Endothelial cell of umbilical vein (primary cell): ENCODE measurements around a stretch of chr14.

GRCh38 chr14:88026792-88027234 lies 21.9 kb downstream of the GPR65 start:
- PRO-cap, result no peak
CAGE:
- cytosol, long polyA minus RNA, result no peak
- cytosol, long polyA plus RNA, result no peak
- long polyA plus RNA, result no peak
- nucleus, long polyA minus RNA, result no peak
- nucleus, long polyA plus RNA, result no peak

DNA sequence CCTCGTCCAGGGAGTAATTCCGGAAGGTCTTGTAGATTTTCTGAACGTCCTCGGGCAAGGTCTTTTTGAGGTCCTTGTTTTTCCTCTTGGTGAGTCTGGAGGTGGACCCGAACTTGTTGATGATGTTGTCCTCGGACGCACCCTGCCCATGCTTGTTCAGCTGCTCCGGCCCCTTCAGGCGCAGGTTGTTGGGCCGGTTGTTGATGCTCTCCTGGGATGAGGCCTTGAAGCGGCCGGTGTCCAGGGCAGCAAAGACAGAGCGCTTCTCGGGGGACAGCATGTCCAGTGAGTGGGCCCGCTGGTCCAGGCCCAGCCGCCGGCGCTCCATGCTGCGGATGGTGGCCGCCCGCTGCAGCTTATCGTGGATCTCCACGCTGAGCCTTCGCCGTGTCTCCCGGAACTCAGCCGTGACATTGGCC lies 137.4 kb downstream of the KCNK10 start:
- PRO-cap, result no peak
CAGE:
- cytosol, long polyA minus RNA, result no peak
- cytosol, long polyA plus RNA, result no peak
- long polyA plus RNA, result no peak
- nucleus, long polyA minus RNA, result no peak
- nucleus, long polyA plus RNA, result no peak

DNA sequence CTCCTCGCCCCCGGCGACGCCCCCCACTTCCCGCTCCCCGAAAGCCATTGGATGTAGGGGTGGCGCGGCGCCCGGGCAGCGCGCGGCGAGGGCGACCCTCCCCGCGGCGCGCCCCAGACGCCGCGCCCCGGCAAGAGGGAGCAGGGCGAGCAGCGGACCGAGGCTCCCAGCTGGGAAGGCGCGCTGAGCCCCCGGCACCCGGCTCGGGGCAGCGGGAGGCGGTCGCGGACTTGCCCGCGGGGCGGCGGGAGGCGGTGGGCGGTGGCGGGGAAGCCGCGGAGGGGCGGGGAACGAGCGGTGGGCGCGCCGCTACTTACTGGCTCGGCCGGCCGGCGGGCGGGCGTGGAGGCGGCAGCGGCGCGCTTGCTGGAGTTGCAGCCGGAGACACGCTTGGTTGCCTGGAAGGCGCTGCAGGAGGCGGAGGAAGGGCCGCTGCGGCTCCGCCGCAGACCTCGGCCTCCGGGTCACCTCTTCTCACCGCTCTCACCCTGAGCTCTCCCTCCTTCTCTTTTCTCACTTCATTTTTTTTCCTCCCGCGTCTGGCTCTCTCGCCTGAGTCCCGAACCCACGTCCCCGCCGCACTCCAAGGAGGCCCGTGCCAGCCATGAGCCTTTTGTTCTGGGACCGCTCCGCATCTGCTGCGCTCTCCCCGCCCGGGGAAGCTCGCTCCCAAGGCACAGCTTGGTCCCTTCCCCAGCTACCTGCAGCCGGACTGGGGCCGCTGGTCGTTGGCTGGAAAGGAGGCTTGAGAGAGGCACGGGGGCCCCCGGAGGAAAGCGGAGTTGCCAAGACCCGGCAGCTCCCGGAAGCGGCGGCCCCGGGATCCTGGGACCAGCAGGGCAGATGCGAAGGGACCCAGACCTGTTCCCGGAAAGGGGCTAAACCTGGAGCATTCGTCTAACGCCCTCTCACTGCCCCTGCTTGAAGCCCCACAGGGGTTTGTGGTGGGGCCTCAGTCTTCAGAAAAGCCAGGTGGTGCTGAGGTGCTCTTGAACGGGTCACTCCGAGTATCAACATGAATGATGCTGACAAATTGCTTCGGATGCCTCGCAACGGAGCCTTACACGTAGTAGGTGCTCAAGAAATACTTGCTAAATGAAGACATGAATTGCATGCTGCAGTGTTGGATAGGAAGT lies 629 bp upstream of the KCNK10 start:
- PRO-cap, result no peak
CAGE:
- cytosol, long polyA minus RNA, result no peak
- cytosol, long polyA plus RNA, result no peak
- long polyA plus RNA, result no peak
- nucleus, long polyA minus RNA, result no peak
- nucleus, long polyA plus RNA, result no peak

DNA sequence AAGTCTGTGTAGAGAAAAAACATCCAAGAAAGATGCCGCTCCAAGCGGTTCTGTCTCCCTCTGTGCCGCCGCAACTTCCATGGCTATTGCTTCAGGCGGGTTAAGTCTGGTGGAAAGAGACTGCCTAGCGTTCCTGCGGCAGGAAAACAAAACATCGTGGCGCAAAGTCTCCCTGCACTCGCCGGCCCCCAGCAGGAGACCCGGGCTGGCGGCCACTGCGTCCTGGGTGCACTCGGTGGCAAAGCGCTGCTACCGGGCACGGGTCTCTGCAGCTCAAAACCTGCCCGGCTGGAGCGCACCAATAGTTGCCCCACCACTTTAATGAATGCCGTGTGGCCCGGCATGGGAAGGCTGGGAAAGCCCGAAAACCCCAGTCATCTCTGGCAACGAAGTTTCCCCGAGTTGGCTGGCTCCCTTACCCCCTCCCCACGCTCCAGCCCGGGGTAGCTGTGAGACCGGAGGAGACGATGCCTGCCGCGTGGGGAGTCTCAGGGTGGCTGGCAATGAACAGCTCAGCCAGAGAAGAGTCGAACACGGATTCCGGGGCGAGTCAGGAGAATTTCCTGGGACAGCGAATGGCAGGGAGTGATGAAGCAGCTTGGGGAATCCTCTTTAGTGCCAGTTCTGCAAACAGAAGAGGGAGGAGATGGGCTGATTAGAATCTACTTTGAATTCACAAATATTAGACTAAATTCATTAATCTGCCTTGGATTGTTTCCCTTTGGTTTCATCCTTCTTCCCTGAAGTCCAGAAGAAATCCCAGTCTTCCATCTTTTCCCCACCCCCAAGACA lies 3.6 kb upstream of the KCNK10 start:
- PRO-cap, result no peak
CAGE:
- cytosol, long polyA minus RNA, result no peak
- cytosol, long polyA plus RNA, result no peak
- long polyA plus RNA, result no peak
- nucleus, long polyA minus RNA, result no peak
- nucleus, long polyA plus RNA, result no peak

DNA sequence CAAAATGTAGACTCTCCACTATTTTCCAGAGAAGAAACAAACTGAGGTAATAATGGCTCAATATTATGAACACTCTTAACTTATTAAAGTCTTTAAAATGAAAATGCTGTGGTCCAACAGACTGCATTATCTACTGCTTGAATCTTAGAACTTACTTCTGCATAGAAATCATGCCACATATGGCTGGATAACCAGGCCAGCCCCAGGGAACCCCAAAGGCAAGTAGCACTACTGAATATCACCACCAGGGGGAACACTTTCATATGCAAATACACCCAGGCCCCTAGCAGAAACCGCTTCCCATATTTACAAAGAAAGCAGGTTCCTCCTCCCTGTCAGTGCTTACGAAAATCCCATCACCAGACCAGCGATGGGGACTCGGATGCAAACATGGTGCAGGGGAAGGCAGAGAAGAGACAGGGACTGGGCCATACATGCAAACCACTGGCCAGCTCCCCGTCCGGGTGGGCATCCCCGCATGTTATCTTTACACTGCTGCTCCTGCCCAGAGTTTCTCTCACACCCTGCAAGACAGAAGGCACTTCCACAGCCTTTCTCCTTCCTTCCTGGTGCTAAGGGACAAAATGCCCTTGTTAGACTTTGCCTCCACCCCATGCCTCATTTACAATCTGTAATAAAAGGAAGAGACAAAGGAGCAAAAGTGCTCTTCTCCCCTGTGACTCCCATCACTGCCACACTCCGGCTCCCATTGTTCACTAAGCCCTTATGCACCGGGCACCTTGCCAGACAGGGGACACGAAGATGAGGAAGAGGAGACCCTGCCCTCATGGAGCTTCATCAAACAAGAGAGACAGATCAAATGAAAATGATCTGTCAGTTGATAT lies 62.5 kb downstream of the PTPN21 start:
- PRO-cap, result no peak
CAGE:
- cytosol, long polyA minus RNA, result no peak
- cytosol, long polyA plus RNA, result no peak
- long polyA plus RNA, result no peak
- nucleus, long polyA minus RNA, result no peak
- nucleus, long polyA plus RNA, result no peak

DNA sequence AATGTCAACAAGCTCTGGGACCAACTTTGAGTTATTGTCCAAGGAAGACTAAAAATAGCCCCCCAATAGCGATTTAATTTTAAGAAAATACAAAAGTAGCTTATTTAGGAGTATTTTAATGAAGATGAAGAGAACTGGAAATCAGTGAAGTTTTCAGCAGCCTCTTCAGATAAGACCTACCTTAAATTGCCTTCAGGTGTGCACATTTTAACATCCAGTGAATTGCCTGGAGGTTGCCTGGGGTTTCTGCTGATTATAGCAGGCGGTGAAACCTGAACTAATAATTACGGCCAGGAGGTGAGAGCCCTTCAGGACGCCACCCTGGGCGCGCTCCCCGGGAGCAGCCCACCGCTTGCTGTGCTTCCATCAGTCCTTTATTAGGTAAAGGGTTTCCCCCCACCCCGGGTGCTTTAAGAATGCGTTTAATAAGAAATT lies 1.2 kb downstream of the EML5 start:
- PRO-cap, result no peak
CAGE:
- cytosol, long polyA minus RNA, result no peak
- cytosol, long polyA plus RNA, result no peak
- long polyA plus RNA, result no peak
- nucleus, long polyA minus RNA, result no peak
- nucleus, long polyA plus RNA, result no peak

- PRO-cap, result no peak
CAGE:
- cytosol, long polyA minus RNA, result no peak
- cytosol, long polyA plus RNA, result no peak
- long polyA plus RNA, result no peak
- nucleus, long polyA minus RNA, result no peak
- nucleus, long polyA plus RNA, result no peak
Measured at GRCh38 chr14:88833743-88834730, 9.6 kb downstream of the TTC8 start.

- PRO-cap, result no peak
CAGE:
- cytosol, long polyA minus RNA, result no peak
- cytosol, long polyA plus RNA, result no peak
- long polyA plus RNA, result no peak
- nucleus, long polyA minus RNA, result no peak
- nucleus, long polyA plus RNA, result no peak
Measured at GRCh38 chr14:88845510-88846387, 21.3 kb downstream of the TTC8 start.

GRCh38 chr14:89026813-89027824 lies 202.7 kb downstream of the TTC8 start:
- PRO-cap, result no peak
CAGE:
- cytosol, long polyA minus RNA, result no peak
- cytosol, long polyA plus RNA, result no peak
- long polyA plus RNA, result no peak
- nucleus, long polyA minus RNA, result no peak
- nucleus, long polyA plus RNA, result no peak

GRCh38 chr14:89041111-89041799 lies 216.8 kb downstream of the TTC8 start:
- PRO-cap, result unidirectional peak, minus-strand start at chr14:89041219
CAGE:
- cytosol, long polyA minus RNA, result no peak
- cytosol, long polyA plus RNA, result no peak
- long polyA plus RNA, result no peak
- nucleus, long polyA minus RNA, result no peak
- nucleus, long polyA plus RNA, result no peak

- PRO-cap, result no peak
CAGE:
- cytosol, long polyA minus RNA, result no peak
- cytosol, long polyA plus RNA, result no peak
- long polyA plus RNA, result no peak
- nucleus, long polyA minus RNA, result no peak
- nucleus, long polyA plus RNA, result no peak
Measured at GRCh38 chr14:89269418-89270001, 147.5 kb downstream of the FOXN3 start.

GRCh38 chr14:89352030-89352575 lies 64.9 kb downstream of the FOXN3 start:
- PRO-cap, result no peak
CAGE:
- cytosol, long polyA minus RNA, result no peak
- cytosol, long polyA plus RNA, result no peak
- long polyA plus RNA, result no peak
- nucleus, long polyA minus RNA, result no peak
- nucleus, long polyA plus RNA, result no peak

DNA sequence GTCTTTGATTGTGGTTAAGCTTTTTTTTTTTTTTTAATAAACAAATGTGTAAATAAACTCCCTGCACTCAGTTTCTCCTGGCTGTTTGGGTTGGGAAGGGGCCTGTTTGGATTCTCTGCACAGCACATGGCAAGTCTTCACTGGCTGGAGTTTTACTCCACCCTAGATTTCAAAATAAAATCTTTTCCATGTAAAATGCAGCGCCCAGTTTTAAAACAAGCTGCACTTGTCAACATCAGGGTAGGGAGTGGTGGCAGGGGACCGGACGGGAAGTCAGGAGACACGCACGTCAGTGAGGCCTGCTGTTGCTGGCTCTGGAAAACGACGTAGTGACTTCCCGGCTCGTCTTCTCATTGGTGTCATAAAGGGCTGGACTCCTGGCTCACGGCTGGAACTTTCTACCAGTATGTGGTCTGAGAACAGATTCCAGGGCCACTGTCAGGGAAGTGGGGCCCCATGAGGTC lies 64.1 kb upstream of the FOXN3 start:
- PRO-cap, result no peak
CAGE:
- cytosol, long polyA minus RNA, result no peak
- cytosol, long polyA plus RNA, result no peak
- long polyA plus RNA, result no peak
- nucleus, long polyA minus RNA, result no peak
- nucleus, long polyA plus RNA, result no peak

GRCh38 chr14:89493649-89494527 lies 76.9 kb upstream of the FOXN3 start:
- PRO-cap, result no peak
CAGE:
- cytosol, long polyA minus RNA, result no peak
- cytosol, long polyA plus RNA, result no peak
- long polyA plus RNA, result no peak
- nucleus, long polyA minus RNA, result no peak
- nucleus, long polyA plus RNA, result no peak

GRCh38 chr14:90404959-90405286 lies 8.1 kb downstream of the CALM1 start:
- PRO-cap, result no peak
CAGE:
- cytosol, long polyA minus RNA, result no peak
- cytosol, long polyA plus RNA, result no peak
- long polyA plus RNA, result no peak
- nucleus, long polyA minus RNA, result no peak
- nucleus, long polyA plus RNA, result no peak

DNA sequence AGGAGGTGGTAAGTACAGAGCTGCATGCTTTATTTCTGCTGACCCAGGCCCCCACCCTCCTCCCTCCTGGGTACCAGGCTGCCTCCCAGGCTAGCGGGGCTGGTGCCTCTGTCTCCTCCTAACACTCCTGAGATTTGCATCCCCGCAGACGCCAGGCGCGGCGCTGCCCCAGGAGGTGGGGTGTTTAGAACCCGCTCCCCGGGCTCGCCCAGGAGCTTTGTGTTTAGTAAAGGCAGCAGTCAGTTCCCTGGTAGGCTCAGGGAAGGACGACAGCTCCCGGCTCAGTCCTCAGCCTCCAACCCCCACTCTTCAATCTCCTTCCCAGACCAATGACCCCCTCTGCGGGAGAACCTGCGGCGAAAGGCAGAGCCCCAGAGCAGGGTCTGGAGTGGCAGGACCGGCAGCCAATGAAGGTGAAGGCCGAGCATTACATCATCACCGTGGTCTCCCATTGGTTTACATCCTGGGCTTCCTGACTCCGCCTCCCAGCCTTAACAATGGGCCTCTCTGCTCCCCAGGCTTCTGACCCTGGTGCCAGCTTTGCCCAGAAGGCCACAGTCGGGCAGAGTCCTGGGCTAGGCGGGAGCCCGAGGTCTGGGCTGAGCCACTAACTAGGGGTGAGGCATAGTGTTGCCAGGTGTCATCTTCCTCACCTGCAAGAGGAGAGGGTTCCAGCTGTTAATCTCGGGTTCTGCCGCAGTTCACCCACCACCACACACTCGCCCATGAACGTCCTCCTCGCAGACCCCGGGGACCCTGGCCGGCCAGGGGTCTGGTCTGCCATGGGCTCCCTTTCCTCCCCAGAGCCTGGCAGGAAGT lies 57.5 kb downstream of the CALM1 start:
- PRO-cap, result bidirectional peak, plus-strand start at position 555 of the sequence, minus-strand start at position 331 of the sequence
CAGE:
- cytosol, long polyA minus RNA, result no peak
- cytosol, long polyA plus RNA, result no peak
- long polyA plus RNA, result no peak
- nucleus, long polyA minus RNA, result no peak
- nucleus, long polyA plus RNA, result no peak

- PRO-cap, result no peak
CAGE:
- cytosol, long polyA minus RNA, result no peak
- cytosol, long polyA plus RNA, result no peak
- long polyA plus RNA, result no peak
- nucleus, long polyA minus RNA, result no peak
- nucleus, long polyA plus RNA, result no peak
Measured at GRCh38 chr14:90513141-90514104, 116.6 kb downstream of the CALM1 start.

DNA sequence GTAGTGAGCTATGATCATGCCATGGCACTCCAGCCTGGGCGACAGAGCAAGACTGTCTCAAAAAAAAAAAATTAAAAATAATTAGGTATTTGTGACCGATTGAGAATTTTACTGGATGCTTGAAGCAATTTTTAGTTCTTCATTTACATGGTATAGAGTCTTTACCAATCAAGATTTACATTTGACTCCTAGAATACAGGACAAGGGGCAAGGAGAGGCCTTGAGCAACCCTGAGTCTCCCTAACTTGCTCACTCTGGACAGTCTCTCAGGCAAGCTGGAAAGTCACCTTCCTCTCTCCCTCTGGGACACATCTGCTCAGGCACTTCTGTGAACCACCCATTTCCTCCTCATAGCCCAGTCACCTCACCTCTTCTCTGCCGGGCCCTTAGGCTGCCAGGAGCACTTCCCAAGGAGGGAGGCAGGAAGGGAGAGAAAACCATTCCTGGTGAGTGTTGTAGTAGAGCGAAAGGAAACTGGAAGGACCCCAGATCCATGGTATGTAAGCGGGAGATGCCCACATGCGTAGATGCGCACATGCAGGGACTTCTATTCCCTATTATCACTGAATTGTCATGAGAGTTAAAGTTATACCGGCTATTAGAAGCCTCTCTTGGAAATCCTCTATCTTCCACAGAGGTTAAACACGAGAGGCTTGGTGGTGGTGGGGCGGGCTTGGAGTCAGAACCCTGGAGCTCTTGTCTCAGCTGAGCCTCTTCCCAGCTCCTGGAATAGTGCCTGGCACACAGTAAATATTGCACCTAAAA lies 202.7 kb downstream of the TTC7B start:
- PRO-cap, result no peak
CAGE:
- cytosol, long polyA minus RNA, result no peak
- cytosol, long polyA plus RNA, result no peak
- long polyA plus RNA, result no peak
- nucleus, long polyA minus RNA, result no peak
- nucleus, long polyA plus RNA, result no peak

DNA sequence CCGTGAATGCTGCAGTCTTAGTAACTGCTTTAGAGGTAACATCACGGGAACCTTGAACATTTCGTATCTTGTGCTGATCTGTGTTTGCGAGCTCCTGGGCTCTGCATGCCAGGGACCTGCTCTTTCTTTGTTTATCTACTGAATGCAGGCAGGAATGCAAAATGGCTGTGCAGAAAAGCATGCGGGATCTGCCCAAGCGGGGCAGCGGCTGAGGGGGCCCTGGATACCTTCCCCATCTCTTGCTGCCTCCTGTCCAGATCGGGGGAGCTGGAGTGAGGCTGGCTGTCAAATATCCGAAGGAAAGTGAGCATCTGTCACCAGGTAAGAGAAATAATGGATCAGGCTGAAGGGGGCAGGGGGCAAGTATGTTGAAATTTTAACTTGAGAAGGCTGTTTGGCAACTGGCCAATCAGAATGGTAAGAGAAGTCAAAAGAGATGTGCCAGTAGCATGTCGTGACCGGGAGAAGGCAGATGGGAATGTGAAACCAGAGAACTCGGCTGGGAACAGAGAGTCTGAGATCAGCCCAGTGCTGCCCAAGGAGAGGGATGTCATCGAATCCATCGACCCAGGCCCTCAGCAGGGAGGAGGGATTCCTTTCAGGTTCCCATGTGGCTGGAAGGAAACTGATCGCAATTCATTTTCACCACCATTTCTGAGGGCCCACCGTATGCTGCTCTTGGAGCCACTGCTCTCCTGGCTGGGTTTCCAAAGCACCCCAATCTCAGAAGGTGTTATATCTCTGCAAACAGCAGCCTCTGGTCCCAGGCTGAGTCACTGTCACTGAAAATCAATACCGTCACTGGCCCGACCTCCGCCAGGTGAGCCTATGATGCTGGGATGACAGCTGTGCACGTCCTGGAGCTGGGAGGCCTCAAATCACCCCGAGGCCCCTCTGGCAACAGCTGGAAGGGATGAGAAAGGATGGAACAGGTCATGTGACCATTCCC lies 191.2 kb downstream of the TTC7B start:
- PRO-cap, result no peak
CAGE:
- cytosol, long polyA minus RNA, result no peak
- cytosol, long polyA plus RNA, result no peak
- long polyA plus RNA, result no peak
- nucleus, long polyA minus RNA, result no peak
- nucleus, long polyA plus RNA, result no peak

GRCh38 chr14:90626584-90627004 lies 189.6 kb downstream of the TTC7B start:
- PRO-cap, result no peak
CAGE:
- cytosol, long polyA minus RNA, result no peak
- cytosol, long polyA plus RNA, result no peak
- long polyA plus RNA, result no peak
- nucleus, long polyA minus RNA, result no peak
- nucleus, long polyA plus RNA, result no peak